Smooth muscle cell (in vitro differentiated cells): ENCODE results near the genes GBP7 and LRRC8D.

DNA sequence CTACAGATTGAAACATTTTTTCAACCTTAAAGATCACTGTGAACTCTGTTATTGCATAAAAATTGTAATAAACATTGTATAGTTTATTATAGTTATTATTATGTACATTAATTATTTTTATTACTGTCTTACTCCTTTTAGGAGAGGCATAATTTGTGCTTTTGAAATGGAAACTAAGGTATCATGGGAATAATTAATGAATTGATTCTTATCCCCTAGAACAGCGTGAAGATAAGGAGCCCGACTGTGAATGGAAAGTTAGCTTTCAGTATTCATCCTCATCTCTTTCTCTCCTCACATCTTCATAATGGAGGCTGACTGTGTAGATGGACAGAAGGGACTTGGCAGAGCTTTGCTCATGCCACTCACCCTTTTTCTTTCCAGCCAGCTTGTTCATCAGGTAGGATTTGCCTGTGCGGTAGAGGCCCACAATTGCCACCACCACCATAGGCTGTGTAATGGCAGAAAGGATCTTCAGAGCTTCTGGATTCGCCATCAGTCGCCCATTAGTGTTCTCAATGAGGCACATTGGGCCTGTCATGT, 2.3 kb downstream of the GBP1 start:
- RAMPAGE, long total RNA = no peak

DNA sequence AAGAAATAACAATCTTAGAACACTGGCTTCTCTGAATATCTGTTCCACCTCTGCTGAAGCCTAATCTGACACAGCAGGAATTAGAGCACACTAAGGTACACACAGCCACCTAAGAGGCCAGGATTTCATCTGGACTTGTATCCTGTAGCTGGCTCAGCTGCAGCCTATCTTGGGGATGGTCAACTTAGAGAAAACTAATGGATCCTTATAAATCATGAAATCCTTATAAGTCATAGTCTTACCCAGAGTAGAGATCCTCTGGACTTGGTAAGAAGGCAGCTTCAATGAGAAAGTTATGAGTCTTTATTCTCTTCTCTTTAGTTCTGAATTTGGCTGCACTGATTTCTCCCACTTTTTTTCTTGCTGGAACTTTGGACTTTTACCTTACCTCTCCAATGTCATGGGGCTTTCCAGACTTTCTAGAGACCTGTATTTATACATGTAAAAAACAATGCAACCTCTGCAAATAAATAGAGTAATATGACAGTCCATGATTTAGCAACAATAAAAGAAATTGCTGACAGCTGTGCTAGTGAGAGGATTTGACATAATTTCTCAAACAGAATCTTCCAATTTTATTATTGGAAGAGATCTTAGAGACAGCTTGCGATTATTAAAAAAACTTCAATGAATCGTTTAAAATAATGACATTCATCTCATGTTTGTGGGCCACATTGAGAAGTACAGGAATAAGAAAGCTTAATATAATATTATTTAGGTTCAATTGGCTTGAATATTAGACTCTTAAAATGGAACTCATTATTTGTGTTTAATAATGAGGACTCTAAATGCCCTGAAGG, at the start of gene GBP7:
Gene GBP7 (minus strand): TSS at position 325 of the 800 bp plus-strand sequence.
- RAMPAGE, long total RNA = no peak

DNA sequence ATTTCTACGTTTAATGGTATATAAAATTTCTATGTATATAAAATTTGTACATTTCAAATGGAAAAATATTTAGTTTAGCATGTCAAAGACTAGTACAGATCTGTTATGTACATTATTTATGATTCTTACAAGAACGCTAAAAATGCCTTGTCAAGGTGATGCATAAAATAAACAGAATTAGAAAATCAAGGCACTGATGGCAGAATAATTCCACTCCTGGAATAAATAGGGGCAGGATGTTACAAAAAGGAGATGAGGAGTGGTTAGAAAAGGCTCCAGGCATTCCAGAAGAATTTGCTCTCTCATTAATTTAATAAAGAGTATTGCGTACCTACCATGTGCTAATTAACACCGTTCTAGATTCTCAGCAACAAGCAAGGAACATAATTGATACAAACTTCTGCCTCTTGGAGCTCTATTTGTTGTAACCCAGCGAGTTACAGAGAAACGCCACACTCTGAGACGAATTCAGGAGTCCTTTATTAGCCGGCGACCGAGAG, 1.2 kb downstream of the GBP4 start:
- RAMPAGE, long total RNA = no peak

DNA sequence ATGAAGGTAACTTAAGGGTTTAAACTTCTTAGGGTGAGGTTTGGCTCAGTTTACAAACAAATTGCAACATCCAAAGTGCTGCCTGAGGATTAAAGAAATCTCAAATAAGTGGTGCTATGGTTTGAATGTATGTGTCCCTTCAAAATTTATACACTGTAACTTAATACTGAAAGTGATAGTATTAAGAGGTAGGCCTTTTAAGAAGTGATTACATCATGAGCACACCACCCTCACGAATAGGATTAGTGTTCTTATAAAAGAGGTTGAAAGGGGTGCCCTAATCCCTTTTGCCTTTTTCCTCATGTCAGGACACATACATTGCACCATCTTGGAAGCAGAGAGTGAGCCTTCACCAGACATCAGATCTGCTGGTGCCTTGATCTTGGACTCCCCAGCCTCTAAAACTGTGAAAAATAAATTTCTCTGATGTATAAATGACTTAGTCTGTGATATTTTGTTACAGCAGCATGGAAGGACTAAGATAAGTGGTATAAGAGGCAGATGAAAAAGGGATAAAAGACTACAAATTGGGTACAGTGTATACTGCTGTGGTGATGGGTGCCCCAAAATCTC, 6.6 kb upstream of the GBP5 start:
- RAMPAGE, long total RNA = no peak

DNA sequence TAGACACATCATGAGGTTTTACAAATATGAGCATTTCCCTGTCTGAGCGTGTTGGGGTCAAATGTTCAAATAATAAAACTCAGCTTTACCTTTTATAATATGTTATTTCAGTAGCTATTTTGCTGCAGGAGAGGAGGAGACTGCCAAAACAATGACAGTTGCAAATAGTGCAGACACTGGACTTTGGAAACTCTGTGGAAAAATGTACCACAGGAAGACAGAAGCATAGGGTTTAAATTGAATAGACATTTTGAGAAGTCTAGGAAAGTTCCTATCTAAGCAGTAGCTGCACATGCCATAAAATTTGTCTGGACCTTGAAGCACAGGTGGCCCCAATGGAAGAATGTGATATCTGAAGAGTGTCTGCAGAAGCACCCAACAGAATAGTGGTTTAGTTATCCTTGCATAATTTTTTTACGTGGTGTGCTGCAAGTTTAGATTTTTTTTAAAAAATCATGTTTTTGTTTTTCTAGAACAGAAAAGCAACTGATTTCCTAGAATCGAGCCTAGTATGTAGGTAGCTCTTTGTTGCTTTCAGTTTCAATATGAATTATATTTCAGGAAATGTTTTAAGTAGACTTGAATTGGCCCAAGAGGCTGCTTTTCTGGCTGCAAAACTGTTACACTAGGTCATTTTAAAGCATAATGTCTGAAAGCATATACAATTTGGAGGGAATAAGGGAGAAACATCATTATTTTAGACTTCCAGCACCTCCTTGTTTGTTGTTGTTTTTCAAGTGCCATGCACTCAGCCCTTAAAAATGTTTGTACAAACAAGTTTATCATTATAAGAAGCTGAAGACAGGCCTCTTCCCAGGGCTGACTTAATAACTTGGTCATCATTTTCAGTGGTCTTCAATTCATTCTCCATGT, 14.1 kb upstream of the GBP5 start:
- RAMPAGE, long total RNA = no peak

DNA sequence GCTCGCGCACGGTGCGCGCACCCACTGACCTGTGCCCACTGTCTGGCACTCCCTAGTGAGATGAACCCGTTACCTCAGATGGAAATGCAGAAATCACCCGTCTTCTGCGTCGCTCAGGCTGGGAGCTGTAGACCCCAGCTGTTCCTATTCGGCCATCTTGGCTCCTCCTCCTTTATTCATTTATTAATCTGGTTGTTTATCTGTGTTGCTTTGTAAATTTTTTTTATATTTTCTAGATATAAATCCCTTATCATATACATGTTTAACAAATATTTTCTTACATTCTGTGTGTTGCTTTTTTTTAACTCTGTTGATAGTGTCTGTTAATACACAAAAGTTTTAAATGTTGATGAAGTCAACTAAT, 54.6 kb downstream of the GBP6 start:
- RAMPAGE, long total RNA = no peak

DNA sequence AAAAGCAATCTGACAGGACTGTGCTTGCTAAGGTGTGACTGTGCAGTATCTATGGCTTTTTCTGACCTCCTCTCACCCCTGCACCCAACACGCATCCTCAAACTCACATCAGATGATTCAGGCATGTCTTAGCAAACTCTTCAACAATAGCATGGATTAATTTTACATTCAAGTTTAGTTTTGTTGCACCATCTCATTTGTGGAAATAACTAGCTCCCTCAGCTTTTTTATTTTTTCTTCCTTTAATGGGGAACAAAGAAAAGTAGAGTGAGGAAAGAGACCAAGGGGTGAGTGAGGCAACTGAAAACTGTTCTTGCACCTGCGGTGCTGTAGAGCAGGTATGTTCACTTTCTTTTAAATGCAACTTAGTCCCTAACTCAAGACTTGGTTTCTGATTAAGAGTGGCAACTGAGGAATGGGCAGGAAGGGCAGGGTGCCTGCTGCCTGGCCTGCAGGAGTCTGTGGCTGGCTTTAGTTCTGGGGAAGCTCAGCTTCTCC, 71.3 kb upstream of the LRRC8B start:
- RAMPAGE, long total RNA = no peak

- RAMPAGE, long total RNA = no peak
These were observed 40.8 kb downstream of the LRRC8B start for GRCh38 chr1:89565129-89566104.

GRCh38 chr1:89583165-89583966, 49.6 kb upstream of the LRRC8C start:
- RAMPAGE, long total RNA = no peak

DNA sequence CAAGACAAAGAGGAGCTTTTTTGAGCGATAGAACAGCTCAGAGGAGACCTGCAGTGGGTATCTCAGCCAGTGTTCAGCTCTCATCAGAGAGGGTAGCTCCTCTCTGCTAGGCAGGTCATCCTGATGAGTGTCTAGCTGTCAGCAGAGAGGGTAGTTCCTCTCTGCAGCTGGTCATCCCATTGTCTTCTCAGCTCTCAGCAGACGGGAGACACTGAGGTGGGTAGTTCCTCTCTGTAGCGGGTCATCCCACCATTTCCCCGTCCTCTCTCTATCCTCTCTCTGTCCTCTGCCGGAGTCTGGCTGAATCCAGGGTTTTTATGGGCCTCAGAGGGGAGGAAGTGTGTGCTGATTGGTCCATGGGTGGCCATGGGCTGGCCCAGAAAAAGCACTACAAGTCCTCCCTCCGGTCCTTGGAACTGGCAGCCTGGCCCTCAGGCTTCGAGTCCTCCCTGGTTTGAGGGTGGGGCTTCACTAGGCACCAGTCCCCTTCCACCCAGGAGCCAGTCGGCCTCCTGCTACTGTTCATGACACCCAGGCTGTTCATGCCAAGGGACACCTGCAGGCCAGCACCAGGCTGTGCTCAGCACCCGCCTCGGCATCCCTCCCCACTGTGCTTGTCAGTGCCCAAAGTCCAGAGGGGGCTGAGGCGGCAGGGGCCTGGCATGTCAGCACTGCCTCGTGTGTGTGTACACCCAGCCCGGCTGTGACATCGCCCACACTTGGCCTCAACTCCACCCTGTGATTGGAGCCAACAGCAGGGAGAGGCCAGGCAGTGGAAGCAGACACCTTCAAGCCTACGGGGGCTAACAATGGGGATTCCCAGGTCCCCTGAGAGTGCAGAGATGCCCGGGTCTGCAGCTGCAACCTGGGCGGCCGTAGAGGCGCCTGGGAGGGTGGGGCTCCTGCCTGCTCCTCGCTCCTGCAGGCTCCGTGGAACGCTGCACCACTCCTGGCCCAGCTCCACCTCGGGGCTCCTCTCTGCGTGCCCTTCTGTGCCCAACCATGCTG, 23.0 kb upstream of the LRRC8C start:
- RAMPAGE, long total RNA = no peak

DNA sequence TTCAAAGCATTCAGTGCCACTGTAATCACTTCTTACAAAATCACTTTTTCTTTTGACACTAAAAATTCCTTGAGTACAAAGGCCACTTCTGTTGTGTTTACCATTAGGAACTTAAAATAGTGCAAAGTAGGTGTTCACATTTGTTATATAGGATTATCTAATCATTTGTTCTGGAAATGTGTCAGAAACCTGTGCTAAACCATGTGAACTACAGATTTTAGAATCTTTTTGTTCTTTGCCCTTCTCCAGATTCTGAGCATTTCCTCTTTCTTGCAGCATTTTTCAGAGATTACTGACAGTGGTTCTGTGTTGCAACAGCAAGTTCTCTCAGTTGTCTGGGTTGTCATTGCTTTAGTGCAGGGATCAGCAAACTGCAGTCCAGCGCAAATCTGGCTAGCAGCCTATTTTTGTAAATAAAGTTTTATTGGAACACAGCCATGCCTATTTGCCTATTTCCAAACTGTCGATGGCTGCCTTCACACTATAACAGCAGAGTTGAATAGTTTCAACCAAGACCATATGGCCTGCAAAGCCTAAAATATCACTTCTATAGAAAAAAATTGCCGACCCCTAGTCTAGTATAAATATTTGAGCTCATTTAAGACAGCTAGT, 66.4 kb upstream of the LRRC8D start:
- RAMPAGE, long total RNA = no peak

- RAMPAGE, long total RNA = no peak
These were observed at the start of gene LRRC8D for GRCh38 chr1:89820937-89821824. LRRC8D (plus strand) TSS chr1:89821032.

GRCh38 chr1:89821825-89822169, 965 bp downstream of the LRRC8D start:
- RAMPAGE, long total RNA = start-site peak on the plus strand at chr1:89821688-89822026, 5 and 5 reads in 2 replicates

- RAMPAGE, long total RNA = no peak
These were observed 34.8 kb downstream of the LRRC8D start for GRCh38 chr1:89855607-89856127.

DNA sequence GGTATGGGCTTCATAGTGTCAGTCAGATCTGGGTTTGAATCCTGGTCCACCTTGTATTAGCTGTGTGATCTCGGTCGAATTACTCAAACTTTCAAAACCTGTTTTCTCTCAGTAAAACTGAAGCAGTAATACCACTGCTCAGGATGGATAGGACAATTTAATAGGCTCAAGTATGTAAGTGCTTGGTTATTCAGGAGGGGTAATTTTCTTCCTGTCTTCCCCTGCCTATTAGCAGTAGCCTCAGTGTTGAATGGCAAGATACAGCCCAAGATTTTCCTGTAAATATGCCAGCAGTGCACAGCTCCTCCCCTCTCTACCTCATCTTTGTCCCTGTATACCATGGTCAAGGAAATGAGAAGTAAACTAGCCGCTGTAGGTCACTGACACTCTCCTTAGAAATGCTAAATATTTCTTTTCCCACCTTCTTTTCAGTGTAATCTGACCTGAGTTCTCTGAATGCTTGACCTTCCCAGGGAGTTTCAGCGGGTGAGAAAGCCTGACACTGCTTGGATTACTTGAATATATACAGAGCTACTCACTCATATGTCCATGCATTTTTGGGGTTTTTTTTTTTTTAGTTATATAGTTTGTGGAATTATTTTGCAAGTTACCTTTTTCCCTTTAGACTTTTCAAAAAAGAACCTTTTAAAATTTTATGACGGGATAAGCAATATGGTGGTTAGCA, 84.2 kb upstream of the ZNF326 start:
- RAMPAGE, long total RNA = no peak

GRCh38 chr1:89929313-89930013, 65.4 kb upstream of the ZNF326 start:
- RAMPAGE, long total RNA = no peak

- RAMPAGE, long total RNA = no peak
These were observed 224.4 kb downstream of the ZNF326 start for GRCh38 chr1:90219033-90219934.

GRCh38 chr1:90926810-90927278, 95.0 kb downstream of the ZNF644 start:
- RAMPAGE, long total RNA = no peak

- RAMPAGE, long total RNA = no peak
These were observed 17.5 kb downstream of the HFM1 start for GRCh38 chr1:91386986-91387592.

DNA sequence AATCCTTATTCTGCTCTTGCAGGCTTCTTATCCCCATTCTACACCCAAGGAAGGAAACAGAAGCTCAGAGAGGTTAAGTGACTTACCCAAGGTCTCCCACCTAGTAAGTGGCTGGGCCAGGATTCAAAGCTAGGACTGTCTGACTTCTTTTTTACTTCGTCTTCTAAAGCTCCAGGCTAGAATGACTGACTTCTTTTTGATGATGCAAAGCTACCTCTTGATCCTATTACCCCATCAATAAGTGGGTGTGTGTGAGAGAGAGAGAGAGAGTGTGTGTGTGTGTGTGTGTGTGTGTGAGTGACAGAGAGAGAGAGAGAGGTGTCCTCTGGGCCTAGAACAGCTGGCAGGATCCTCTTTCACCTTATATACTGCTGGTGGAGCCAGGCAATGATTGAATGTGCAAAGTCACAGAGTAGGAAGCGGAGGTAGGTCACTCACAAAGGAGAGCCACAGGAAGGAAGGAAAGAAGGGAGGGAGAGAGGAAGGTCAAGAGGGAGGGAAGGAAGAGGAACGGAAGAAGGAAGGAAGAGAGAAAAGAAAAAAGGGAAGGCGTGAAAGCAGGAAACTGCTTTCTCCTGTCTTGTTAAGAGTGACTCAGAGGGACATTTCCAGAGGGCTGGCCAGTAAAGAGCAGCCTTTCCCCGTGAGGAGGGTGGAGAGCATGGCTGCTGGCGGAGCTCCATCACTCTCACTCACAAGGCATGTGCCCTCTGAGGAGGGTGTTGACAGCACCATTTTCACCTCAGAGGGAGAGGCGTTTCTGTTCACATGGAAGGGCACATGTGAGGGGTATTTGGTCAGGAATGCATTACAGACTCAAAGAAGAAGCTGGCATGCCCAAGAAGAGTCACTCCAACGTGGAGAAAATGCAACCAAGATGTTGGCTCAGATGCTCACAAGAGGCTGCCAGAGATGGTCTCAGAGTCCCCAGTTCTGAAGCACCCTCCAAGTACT, 69.0 kb downstream of the CDC7 start:
- RAMPAGE, long total RNA = no peak